Sigmoid colon (tissue), 4 donors: ENCODE results near the genes XPNPEP2 and UTP14A.

DNA sequence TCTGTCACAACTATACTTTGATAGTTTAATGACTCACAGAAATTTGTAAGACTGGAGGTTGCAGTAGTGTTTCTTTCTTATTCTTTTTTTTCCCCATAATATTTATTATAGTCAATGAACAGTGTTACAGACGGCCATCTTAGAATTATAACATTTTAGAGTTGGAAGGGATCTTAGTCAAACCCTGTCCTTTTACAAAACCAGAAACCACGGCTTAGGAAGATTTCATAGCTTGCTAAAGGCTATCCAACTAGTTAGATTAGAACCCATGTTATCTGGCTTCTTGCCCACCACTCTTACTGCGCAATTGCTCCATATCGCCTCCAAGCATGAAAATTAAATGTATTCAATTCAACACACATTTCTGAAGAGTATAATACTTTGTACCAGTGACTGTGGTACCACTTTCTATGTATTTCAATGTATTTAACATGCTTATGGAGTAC, 1.1 kb downstream of the XIAP start:
- PRO-cap: no peak
- RAMPAGE, long total RNA, 4 experiments: no peak in any of the 4 experiments

GRCh38 chrX:123968268-123968552, 6.7 kb downstream of the STAG2 start:
- PRO-cap: no peak
- RAMPAGE, long total RNA, 4 experiments: no peak in any of the 4 experiments

- PRO-cap: no peak
- RAMPAGE, long total RNA, 4 experiments: no peak in any of the 4 experiments
Measured at GRCh38 chrX:124217350-124218326, 114.8 kb upstream of the TEX13D start.

GRCh38 chrX:125203553-125204658, 115.8 kb upstream of the TEX13C start:
- PRO-cap: bidirectional peak, plus-strand start at chrX:125204496, minus-strand start at chrX:125204312
- RAMPAGE, long total RNA, 4 experiments: start-site peak on the minus strand in 4 of 4 experiments, at chrX:125204304-125204378 at its widest, 7 to 64 reads per replicate

DNA sequence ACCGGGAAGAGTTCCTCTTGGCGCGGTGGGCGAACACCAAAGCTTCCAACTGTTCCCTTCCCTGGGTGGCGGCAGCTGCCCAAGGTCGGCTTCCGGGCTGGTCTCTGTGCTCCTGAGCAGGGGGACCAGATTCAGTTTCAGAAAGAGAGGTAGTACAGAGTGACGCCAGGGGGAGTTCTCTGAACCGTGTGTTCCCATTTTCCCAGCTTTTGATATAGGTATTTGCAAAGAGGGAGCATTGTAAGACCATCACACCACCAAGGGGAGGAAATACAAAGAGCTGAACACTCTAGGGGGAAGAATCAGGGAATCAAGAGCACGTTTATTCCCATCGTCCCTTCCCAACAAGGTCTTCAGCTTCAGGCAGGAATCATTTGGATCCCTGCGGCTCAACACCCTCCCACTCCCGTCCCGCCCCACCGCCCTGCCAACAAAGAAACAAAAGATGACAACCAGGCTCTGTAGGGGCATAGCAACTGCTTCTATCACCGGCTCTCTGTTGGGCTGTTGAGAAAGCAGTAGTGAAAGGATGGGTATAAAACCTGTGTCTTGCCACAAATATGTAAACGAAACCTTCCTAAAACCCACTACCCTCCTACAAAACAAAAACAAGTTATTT, 113.5 kb upstream of the TEX13C start:
- PRO-cap: no peak
- RAMPAGE, long total RNA, 4 experiments: no peak in any of the 4 experiments

DNA sequence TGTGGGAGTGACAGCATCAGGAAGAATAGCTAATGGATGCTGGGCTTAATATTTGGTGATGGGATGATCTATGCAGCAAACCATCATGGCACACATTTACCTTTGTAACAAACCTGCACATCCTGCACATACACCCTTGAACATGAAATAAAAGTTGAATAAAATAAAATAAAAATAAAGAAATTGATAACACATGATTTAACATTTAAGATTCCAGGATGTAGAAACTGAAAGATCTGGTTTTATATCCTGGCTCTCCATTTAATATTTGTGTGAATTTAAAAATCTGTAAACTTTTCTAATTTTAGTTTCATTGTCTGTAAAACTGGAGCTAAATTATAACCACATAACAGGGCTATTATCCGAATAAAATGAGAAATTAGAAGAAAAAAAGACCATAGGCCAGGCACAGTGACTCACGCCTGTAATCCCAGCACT, 397.5 kb downstream of the ACTRT1 start:
- PRO-cap: no peak
- RAMPAGE, long total RNA, 4 experiments: no peak in any of the 4 experiments

DNA sequence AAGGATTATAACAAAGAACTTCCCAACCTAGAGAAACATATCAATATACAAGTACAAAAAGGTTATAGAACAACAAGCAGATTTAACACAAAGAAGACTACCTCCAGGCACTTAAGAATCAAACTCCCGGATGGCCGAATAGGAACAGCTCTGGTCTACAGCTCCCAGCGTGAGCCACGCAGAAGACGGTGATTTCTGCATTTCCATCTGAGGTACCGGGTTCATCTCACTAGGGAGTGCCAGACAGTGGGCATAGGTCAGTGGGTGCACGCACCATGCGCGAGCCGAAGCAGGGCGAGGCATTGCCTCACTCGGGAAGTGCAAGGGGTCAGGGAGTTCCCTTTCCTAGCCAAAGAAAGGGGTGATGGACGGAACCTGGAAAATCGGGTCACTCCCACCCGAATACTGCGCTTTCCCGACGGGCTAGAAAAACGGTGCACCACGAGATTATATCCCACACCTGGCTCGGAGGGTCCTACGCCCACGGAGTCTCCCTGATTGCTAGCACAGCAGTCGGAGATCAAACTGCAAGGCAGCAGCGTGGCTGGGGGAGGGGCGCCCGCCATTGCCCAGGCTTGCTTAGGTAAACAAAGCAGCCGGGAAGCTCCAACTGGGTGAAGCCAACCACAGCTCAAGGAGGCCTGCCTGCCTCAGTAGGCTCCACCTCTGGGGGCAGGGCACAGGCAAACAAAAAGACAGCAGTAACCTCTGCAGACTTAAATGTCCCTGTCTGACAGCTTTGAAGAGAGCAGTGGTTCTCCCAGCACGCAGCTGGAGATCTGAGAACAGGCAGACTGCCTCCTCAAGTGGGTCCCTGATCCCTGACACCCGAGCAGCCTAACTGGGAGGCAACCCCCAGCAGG, 186.1 kb downstream of the SMARCA1 start:
- PRO-cap: no peak
- RAMPAGE, long total RNA, 4 experiments: no peak in any of the 4 experiments

GRCh38 chrX:129738494-129739264, at the start of gene XPNPEP2:
Gene XPNPEP2, plus strand, starts transcription at chrX:129738979.
- PRO-cap: no peak
- RAMPAGE, long total RNA, 4 experiments: start-site peak on the plus strand in 4 of 4 experiments, at chrX:129738951-129739139 at its widest, 16 to 55 reads per replicate

DNA sequence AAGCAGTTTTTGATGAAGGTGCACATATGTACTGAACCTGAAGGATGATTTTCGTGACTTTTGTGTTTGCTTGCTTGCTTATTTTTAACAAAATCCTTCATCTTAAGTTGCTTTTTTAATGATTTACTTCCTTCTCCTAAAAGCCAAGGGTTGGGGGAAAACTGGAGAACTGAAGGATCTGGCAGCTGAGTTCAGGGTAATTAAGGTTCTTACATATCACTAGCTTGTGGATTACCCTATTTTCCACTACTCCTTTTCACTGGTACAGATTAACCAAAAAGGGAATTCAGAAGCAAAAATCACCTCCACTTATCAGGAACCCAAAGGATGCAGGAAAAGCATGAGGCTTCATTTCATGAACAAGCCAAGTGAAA, 12.8 kb downstream of the ZDHHC9 start:
- PRO-cap: no peak
- RAMPAGE, long total RNA, 4 experiments: no peak in any of the 4 experiments

GRCh38 chrX:129905551-129906318, at the start of gene UTP14A:
Gene UTP14A, plus strand, starts transcription at chrX:129906164.
- PRO-cap: no peak
- RAMPAGE, long total RNA, 4 experiments: start-site peak on the plus strand in 4 of 4 experiments, at chrX:129906159-129906195 at its widest, 28 to 98 reads per replicate

DNA sequence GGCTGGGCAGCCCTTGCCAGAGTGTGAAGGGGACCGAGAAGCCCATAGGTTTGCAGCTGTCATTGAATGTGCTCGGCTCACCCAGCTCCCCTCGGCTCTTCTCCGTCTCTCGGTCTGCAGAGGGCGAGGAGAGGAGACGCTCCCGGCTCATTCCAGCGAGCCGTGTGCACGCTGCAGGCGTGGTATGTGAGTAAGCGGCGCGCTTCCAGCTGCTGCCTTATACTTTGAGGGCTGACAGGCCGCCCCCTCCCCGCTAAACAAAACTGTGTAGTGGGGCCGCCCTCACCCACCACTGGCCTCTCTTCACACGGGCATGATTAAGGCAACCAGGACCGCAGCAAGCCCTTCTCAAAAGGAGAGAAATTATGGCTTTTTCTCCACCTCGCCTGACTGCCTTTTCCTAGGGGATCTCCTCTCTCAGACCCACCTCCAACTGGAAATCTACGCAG, 22.9 kb upstream of the BCORL1 start:
- PRO-cap: no peak
- RAMPAGE, long total RNA, 4 experiments: no peak in any of the 4 experiments

GRCh38 chrX:130059992-130061143, 49.9 kb downstream of the ELF4 start:
- PRO-cap: no peak
- RAMPAGE, long total RNA, 4 experiments: no peak in any of the 4 experiments

- PRO-cap: no peak
- RAMPAGE, long total RNA, 4 experiments: no peak in any of the 4 experiments
Measured at GRCh38 chrX:130118407-130118791, 8.1 kb upstream of the ELF4 start.

GRCh38 chrX:130124950-130125532, 14.7 kb upstream of the ELF4 start:
- PRO-cap: no peak
- RAMPAGE, long total RNA, 4 experiments: no peak in any of the 4 experiments

DNA sequence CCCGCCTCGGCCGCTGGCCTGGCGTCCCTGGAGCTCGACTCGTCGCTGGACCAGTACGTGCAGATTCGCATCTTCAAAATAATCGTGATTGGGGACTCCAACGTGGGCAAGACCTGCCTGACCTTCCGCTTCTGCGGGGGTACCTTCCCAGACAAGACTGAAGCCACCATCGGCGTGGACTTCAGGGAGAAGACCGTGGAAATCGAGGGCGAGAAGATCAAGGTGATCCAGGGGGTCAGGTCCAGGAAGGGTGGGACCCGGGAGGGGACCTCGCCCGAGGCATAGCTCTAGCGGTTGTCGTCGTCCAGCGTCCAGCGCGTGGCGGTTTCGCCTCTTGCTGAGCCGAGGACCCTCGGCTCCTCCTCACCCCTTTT, 324 bp downstream of the RAB33A start:
- PRO-cap: no peak
- RAMPAGE, long total RNA, 4 experiments: no peak in any of the 4 experiments

DNA sequence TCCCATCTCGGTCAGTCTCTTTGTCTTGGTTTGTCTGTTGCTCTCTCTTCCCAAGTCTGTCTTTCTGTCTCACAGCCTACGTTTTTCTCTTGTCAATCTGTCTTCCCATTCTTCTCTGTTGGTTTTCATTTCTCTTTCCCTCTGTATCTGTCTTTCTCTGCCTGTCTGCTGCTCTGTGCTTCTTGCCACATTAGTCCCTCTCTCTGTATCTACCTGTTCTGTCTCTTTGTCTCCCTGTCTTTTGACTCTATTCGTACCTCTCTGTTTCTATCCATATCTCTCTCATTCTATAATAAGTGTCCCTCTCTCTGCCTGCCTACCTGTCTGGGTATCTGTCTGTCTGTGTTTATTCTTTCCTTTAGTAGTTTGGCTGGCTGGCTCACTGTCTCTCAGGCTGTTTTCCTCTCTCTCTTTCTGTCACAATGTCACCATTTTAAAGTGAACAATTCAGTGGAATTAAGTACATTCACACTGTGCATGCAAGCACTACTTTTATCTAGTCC, 152.3 kb downstream of the ENOX2 start:
- PRO-cap: no peak
- RAMPAGE, long total RNA, 4 experiments: no peak in any of the 4 experiments

DNA sequence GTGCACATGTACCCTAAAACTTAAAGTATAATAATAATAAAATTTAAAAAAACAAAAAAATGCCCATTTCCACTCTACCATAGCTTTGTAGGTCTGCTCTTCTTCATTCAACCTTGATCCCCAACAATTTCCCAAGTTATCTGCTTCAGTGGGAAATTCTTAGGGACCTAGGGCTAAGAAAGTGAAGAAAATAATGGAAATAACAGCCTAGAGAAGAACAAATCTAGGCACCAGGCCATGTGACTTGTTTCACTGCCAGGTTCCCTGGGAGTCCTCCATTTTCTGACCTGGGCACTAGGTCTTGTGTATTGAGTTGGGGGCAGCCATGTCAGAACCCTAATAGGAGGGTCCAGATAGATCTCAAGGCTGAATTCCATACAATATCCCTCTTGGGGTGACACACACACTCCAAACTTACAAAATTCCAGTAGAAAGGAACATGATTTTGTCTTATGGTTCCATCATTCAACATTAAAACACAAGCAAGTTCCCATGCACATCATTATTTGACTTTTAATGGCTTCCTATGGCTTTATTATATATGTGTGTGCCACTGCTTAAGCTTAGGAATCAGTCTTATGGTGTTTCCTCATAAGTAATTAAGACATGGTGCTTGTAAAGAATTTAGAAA, 194.6 kb upstream of the STK26 start:
- PRO-cap: no peak
- RAMPAGE, long total RNA, 4 experiments: no peak in any of the 4 experiments

- PRO-cap: no peak
- RAMPAGE, long total RNA, 4 experiments: no peak in any of the 4 experiments
Measured at GRCh38 chrX:131831045-131831441, 192.1 kb upstream of the STK26 start.

GRCh38 chrX:132751023-132751890, 207.2 kb downstream of the HS6ST2 start:
- PRO-cap: no peak
- RAMPAGE, long total RNA, 4 experiments: no peak in any of the 4 experiments

DNA sequence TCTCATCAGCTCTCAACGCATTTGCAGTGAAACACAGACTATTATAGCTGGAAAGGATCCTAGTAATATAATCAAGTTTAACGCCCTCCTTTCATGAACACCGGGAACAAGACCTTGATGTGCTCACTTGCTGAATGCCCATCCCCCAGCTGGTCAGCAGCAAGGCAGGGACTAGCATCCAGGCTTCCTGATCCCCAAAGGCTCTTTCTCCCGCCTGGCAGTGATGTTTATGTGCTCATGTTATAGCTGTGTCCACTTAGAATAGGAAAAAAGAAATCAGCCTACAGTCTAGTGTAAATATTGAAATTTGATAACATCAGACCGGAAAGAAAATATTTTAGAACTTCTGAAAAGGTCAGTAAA, 24.6 kb downstream of the GPC4 start:
- PRO-cap: no peak
- RAMPAGE, long total RNA, 4 experiments: no peak in any of the 4 experiments